ENCODE measurements around a stretch of chr19.

DNA sequence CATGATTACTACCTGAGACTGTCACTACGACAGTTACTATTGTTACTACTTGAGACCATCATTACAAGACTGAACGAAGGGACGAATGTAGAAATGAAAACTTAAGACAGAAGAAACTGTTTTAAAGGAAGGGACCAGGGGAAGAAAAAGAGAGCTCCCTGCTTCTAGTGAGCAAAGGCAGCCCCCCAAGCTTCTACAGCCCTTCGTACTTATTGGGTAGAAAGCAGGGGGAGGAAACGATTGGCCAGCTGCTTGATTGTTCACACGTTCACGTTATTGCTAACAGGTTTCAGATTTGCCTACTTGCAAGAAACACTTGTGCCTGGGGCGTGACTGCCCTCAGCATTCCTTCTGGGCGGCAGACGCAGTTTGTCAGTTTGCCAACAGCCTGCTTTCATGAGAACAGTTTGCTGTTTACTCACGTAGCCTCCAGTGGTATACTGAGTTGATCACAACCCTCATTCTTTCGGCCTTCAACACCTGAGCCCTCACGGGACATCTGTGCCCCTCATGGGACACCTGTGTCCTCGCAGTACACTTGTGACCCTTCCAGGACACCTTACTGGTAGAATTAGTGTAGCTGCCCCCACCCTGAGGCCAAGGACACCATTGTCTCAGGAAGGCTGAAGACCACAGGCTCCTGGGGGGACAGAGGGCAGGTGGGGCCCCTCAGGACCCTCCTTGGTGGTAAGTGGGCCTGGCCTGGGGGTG is 2.5 kb upstream of the S1PR4 start:
- RRBS = no CpG with 5 or more reads among the region's 14 CpGs

GRCh38 chr19:3196607-3196806 is 10.8 kb downstream of the NCLN start:
- RRBS = 96% methylated on average over 4 of the region's 10 CpGs

- RRBS = no CpG with 5 or more reads among the region's 23 CpGs
Observed at GRCh38 chr19:3336543-3337603, 29.5 kb upstream of the NFIC start.

- RRBS = 95% methylated on average over 4 of the region's 15 CpGs
Observed at GRCh38 chr19:3373595-3374419, 7.4 kb downstream of the NFIC start.

GRCh38 chr19:3374420-3375207 is 8.2 kb downstream of the NFIC start:
- RRBS = 20% methylated on average over 7 of the region's 10 CpGs

- RRBS = no CpG with 5 or more reads among the region's 16 CpGs
Observed at GRCh38 chr19:3376003-3376392, 9.6 kb downstream of the NFIC start.

DNA sequence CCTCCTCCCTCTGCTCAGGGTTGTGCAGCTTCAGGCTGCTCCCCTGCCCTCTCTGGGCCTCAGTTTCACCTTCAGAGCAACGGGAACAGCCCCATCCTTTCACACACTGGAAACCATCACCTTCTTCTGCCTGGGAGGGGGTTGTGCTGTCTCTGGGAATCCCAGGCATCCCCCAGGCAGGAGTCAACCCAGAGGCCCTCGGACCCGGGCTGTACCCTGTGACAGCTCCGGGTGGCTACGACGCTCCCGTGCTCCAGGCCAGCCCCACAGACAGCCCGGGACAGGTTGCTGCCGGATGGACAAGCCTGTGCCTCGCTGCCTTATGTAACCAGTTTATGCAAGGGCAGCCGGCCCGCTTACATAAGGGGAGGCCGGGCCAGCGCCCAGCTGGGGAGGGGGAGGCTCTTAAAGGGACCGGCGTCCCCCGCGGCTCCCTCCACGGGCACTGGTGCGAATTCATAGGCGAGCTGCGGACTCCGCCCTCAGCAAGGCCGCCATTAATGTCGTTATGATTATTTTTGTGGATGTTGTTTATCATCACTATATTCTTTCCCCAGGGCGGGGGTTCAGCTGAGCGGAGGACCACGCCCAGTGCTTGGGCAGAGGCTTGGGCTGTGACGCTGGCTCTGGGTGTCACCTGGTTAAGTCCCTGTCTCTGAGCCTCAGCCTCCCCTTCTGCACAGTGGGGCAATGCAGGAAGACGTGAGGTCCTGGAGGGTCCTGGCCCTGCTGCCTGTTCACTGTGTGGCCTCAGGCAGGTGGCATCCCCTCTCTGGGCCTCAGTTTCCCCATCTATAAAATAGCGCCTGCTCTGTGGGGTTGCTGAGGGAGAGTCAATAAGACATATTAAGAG is 32.3 kb downstream of the NFIC start:
- RRBS = 77% methylated on average over 9 of the region's 31 CpGs

DNA sequence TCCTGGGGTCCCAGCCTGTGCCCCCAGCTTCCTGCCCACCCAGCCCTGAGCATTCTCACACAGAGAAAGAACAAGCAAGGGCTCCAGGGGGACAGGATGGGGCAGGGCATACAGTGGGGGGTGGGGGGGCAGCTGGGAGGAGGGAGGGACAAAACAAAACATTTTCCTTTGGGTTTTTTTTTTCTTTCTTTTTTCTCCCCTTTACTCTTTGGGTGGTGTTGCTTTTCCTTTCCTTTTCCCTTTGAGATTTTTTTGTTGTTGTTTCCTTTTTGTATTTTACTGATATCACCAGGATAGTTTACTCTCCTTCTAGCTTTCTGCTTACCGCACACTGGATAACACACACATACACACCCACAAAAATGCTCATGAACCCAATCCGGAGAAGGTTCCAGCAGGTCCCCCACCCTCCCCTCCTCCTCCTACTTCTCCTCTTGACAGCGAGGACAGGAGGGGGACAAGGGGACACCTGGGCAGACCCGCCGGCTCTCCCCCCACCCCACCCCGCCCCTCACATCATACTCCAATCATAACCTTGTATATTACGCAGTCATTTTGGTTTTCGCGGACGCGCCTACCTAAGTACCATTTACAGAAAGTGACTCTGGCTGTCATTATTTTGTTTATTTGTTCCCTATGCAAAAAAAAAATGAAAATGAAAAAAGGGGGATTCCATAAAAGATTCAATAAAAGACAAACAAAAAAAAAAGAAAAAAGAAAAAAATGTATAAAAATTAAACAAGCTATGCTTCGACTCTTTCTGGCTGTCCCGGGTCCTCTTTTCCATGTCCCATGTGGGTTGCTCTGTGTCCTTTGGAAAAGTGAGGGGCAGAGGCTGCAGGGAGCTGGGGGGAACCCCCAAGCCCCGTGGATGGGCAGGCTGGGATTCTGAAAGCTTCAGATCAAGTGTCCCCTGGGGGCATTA is 11.6 kb downstream of the SMIM24 start:
- RRBS = 22% methylated on average over 3 of the region's 14 CpGs

DNA sequence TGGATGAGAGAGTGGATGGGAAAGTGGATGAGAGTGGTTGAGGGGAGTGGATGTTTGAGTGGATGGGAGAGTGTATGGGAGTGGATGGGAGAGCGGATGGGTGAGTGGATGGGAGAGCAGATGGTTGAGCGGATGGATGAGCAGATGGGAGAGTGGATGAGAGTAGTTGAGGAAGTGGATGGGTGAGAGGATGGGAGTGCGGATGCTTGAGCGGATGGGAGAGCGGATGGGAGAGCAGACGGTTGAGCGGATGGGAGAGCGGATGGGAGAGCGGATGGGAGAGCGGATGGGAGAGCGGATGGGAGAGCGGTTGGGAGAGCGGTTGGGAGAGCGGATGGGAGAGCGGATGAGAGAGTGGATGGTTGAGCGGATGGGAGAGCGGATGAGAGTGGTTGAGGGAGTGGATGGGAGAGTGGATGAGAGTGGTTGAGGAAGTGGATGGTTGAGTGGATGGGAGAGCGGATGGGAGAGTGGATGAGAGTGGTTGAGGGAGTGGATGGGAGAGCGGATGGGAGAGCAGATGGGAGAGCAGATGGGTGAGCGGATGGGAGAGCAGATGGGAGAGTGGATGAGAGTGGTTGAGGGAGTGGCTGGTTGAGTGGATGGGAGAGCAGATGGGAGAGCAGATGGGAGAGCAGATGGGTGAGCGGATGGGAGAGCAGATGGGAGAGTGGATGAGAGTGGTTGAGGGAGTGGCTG is 10.0 kb upstream of the TEKTIP1 start:
- RRBS = no CpG with 5 or more reads among the region's 21 CpGs

DNA sequence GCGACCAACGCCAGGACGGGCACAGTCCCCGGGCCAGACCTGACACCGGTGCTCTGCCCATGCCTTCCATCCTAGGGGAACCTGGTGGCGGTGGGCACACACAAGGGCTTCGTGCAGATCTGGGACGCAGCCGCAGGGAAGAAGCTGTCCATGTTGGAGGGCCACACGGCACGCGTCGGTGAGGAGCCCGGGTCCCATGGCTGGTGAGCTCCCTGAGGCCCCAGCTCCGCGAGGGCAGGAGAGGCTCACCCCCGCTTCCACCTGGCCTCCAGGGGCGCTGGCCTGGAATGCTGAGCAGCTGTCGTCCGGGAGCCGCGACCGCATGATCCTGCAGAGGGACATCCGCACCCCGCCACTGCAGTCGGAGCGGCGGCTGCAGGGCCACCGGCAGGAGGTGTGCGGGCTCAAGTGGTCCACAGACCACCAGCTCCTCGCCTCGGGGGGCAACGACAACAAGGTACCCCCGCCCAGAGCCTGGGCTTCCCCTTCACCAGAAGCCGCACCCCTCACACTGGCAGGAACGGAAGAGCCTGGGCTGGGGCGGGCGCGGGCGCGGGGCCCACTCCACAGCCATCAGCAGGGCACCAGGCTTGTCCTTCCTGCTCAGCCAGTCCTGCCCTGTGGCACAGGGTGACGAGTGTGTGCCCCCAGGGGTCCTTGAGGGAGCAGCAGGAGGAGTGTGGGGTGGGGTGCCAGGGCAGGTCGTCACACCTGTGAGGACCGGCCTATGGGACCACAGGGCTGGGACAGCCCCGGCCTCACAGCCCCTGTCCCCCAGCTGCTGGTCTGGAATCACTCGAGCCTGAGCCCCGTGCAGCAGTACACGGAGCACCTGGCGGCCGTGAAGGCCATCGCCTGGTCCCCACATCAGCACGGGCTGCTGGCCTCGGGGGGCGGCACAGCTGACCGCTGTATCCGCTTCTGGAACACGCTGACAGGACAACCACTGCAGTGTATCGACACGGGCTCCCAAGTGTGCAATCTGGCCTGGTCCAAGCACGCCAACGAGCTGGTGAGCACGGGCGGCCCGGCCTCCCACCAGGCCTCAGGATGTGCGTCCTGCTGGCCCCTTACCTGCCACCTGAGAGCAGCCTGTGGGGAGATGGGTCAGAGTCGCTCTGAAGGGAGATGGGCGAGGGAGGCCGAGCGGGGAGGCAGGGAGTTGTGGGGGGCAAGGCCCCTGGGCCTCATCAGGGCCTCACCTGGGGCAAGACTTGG is 6.9 kb upstream of the TEKTIP1 start:
- RRBS = 92% methylated on average over 11 of the region's 69 CpGs

- RRBS = 94% methylated on average over 14 of the region's 53 CpGs
Observed at GRCh38 chr19:3542615-3543979, 4.1 kb downstream of the TEKTIP1 start.

GRCh38 chr19:3545412-3546681 is 6.9 kb downstream of the TEKTIP1 start:
- RRBS = 96% methylated on average over 3 of the region's 47 CpGs

- RRBS = no CpG with 5 or more reads among the region's 24 CpGs
Observed at GRCh38 chr19:3548507-3549201, 8.7 kb downstream of the MFSD12 start.

DNA sequence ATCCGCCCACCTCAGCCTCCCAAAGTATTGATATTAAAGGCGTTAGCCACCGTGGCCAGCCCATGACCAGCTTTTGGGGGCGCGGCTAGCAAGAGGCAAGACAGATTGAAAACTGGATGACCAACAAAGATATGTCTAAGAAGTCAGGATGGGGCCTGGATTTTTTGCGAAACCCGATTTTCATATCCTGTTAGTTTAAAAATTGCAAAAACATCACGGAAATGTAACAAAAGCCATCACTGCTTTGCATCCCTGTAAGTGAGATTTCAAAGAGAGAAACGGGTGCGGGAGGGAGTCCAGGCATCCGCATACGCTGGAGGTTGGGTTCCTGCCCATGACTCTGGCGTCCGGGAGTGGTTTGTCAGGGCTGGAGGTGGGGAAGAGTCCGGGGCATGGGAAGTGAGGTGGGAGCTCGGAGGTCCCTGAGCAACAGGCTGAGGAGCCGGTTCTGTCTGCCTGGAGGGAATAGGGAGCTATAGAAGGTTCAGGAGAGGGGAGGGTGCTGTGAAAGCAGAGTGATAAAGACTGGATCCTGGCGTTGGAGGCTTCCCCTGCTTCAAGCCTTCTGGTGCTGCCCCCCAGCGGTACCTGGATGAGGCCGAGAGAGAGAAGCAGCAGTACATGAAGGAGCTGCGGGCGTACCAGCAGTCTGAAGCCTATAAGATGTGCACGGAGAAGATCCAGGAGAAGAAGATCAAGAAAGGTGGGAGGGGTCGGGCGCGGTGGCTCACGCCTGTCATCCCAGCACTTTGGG is 2.4 kb downstream of the HMG20B start:
- RRBS = 98% methylated on average over 4 of the region's 27 CpGs

- RRBS = 34% methylated on average over 13 of the region's 19 CpGs
Observed at GRCh38 chr19:3607035-3607355, 320 bp upstream of the TBXA2R start.

- RRBS = 97% methylated on average over 8 of the region's 11 CpGs
Observed at GRCh38 chr19:3636539-3636741, 9.8 kb upstream of the CACTIN start.

- RRBS = 91% methylated on average over 9 of the region's 14 CpGs
Observed at GRCh38 chr19:3669725-3669958, 30.6 kb downstream of the PIP5K1C start.

DNA sequence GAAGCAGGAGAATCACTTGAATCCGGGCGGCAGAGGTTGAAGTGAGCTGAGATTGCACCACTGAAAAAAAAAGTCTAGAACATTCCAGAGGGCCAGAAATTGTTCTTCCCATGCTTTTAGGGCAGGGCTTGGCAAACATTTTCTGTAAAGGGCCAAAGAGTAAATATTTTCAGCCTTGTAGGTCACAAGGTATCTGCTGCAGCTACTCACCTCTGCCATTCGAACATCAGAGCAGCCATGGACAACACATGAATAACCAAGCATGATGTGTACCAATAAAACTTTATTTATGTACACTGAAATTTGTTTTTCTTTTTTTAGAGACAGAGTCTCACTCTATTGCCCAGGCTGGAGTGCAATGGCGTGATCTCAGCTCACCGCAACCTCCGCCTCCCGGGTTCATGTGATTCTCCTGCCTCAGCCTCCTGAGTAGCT is 3.8 kb downstream of the APBA3 start:
- RRBS = no CpG with 5 or more reads among the region's 7 CpGs

- RRBS = 12% methylated on average over 18 of the region's 58 CpGs
Observed at GRCh38 chr19:3801223-3802232, 15.3 kb upstream of the MATK start.

DNA sequence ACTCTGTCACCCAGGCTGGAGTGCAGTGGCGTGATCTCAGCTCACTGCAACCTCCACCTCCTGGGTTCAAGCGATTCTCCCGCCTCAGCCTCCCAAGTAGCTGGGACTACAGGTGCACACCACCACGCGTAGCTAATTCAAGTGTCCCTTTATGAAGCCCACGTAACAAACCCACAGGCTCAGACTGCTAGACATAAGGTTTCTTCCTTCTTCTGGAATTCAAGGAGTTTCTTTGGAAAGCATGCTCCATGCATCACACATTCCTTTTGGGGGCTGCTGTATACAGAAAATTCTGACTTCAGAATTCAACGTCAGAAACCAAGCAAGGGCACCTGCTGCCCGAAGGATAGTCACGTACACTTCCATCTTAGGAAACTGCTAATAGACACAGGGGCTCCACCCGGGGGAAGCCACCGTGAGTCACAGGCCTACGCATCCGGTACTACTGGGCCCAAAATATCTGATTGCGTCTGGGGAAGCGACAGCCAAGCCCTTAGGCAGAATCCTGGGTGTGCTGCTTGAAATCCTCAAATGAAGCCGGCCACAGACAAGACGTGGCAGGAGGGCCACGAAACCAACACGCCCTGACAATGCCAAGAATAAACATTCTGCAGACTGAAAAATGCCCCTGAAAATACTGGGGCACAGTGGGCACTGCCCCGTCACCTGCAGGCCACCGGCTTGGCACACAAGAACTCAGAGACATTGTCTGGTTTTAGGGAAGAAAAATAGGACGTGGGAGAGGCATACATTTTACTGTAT is 40.5 kb downstream of the ZFR2 start:
- RRBS = 38% methylated on average over 3 of the region's 22 CpGs

Data from HL-60 (cell line).